Measurements from ENCODE around the genes CLIP4 and CAPN13.

GRCh38 chr2:29114878-29115725, at the start of gene CLIP4:
CLIP4 (plus strand) TSS chr2:29115415.
- PRO-cap: unidirectional peak, plus-strand start at chr2:29115090; unidirectional peak, plus-strand start at chr2:29115117; bidirectional peak, plus-strand start at chr2:29115514, minus-strand start at chr2:29115349
- RAMPAGE, long total RNA, 2 experiments: start-site peak on the plus strand in 1 of 2 experiments, at chr2:29115561-29115658 at its widest, 40 reads per replicate

- PRO-cap: no peak
- RAMPAGE, long total RNA, 2 experiments: no peak in any of the 2 experiments
Observed at GRCh38 chr2:29528690-29529548, 392.5 kb downstream of the ALK start.

- PRO-cap: no peak
- RAMPAGE, long total RNA, 2 experiments: no peak in any of the 2 experiments
Observed at GRCh38 chr2:30149347-30149965, 2.6 kb downstream of the YPEL5 start.

DNA sequence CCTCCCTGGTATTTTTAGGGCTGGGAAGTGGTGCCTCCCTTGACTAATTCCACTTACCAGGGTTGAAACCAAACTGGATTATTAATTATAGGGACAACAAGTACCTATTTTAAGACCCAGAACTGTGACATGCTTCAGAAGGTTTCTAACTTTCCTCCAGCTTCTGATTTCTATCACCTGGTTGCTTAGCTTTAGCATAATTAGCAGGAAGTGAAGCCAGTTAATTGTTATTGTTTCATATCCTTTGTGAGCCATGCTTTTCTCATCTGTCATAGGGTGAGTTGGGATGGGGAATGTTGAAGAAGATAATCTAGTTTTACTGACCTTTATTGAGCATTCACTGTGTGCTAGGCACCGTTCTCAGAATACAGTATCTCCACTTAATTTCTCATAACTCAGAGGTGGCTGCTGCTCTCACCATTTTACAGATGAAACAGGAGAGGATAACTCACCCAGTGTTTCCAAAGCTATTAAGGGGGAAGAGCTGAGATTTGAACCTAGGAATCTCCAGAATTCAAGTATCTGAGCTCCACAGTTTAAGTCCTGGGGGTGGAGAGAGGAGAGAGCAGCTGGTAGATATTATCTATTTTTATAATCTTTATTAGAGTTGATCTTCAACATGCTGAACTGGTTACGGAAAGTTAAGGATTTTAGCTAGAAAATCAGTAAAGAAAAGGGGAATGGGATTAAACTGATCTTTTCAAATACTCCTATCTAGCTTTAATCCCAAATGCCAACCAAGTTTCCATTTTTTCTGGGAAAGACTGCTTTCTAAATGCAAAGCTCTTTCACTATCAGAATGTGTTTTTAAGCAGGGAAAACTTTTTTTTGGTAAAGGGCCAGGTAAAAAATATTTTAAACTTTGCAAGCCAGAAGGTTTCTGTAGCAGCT, 3.4 kb downstream of the YPEL5 start:
- PRO-cap: no peak
- RAMPAGE, long total RNA, 2 experiments: no peak in any of the 2 experiments

- PRO-cap: no peak
- RAMPAGE, long total RNA, 2 experiments: no peak in any of the 2 experiments
Observed at GRCh38 chr2:30161982-30162537, 15.3 kb downstream of the YPEL5 start.

DNA sequence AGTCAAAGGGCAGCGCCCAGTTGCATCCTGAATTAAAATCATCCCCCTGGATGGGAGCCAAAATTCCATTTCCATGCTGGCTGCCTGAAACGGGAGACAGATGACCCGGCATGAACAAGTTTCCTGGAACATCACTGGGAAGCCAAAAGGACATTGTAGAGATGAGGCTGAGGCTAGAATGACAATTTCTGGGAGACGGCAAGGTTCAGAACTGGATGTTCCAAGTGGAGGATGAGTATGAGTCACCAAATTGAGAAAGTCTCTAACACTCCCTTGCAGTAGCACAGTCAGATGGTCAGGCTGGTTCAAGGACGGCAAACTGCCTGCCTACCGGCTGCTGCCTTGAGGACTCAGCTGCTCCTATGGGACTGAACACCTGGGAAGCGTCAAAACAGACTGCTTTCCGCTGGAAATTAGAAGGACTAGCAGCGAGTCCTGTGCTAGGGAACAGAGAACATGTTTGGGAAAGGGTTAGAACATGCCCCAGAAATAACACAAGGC, 31.9 kb downstream of the YPEL5 start:
- PRO-cap: unidirectional peak, plus-strand start at position 290 of the sequence
- RAMPAGE, long total RNA, 2 experiments: no peak in any of the 2 experiments

DNA sequence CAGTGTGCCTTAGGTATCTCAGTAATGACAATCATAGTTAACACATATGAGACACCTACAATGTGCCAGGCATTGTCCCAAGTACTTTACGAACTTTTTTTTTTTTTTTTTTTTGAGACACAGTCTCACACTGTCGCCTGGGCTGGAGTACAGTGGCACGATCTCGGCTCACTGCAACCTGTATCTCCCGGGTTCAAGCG, 17.1 kb upstream of the LBH start:
- PRO-cap: no peak
- RAMPAGE, long total RNA, 2 experiments: no peak in any of the 2 experiments

DNA sequence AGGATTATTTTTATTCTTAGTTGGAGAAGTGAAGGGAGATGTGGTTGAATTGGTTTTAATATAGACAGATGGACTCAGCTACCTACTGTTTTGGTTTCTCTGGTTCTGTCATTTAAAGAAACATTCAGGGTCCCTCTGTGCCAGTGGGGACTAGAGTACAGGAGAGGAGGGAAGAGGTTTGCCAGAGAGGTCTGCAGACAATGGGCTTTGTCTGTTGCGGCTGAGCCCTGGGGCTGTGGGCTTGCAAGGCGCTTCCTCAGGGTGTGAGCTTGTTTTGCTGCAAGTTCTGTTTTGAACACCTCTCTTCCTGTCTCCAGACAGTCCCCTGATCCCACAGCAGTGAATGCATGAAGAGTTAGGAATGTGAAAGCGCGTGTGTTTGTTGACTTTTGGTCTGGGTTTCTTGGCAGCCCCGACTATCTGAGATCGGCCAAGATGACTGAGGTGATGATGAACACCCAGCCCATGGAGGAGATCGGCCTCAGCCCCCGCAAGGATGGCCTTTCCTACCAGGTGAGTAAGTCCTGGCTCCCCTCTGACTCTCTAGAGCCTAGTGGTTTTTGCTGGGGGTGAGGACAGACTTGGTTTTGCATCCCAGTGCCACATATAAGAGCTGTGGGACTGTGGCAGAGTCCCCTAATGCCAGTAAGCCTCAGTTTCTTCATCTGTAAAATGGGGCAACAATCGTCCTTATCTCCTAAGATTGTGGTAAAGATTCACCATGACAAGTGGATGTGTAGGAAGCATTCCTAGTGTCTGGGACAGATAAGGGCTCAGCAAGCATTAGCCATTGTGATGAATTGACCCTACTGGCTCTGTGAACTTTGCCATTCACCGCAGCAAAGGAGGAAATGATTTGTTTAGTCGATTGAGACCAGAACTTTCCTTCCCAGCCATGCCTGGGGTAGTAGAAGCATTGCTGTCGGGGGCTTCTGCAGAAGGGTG, 2.9 kb downstream of the LBH start:
- PRO-cap: unidirectional peak, minus-strand start at position 489 of the sequence
- RAMPAGE, long total RNA, 2 experiments: no peak in any of the 2 experiments

DNA sequence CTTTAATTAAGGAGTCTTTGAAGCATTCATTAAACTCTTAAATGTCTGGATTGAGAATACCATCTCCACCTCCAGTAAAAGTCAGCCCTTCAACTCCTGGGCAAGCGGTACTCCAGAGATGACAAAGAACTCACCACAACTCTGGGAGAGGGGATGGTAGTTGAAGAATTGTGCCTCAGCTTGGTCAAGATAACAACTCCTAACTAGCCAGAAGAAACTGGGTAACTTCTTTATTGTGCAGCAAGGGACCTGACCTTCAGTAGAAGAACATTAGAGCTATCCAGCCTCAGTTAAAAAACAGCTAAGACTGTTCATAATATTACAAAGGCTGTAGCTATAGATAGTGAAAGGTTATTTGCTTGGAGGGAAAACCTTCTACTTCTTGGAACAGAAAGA, 146.1 kb downstream of the CAPN13 start:
- PRO-cap: no peak
- RAMPAGE, long total RNA, 2 experiments: no peak in any of the 2 experiments

DNA sequence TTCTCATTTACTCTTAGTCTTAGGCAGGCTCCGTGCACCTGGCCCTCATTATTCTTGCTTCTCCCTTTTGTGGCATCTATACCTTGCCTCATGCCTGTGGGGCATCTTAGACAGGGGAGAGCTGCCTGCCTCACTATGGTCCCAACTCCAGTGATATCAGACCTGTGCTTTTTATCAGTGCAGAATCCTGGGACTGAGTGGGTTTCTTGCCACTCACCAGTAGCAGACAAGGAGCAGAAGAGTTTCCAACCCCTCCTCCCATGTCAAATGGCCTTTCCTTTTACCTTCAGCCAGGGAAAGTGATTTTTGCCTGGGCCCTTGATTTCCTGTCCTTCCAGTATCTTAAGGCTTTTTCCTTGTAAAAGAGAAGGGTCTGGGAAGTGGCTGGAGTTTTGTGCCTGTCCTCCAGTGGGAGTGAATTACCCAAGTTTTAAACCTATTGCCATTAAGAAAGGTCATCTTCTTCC, 136.4 kb downstream of the CAPN13 start:
- PRO-cap: no peak
- RAMPAGE, long total RNA, 2 experiments: no peak in any of the 2 experiments

DNA sequence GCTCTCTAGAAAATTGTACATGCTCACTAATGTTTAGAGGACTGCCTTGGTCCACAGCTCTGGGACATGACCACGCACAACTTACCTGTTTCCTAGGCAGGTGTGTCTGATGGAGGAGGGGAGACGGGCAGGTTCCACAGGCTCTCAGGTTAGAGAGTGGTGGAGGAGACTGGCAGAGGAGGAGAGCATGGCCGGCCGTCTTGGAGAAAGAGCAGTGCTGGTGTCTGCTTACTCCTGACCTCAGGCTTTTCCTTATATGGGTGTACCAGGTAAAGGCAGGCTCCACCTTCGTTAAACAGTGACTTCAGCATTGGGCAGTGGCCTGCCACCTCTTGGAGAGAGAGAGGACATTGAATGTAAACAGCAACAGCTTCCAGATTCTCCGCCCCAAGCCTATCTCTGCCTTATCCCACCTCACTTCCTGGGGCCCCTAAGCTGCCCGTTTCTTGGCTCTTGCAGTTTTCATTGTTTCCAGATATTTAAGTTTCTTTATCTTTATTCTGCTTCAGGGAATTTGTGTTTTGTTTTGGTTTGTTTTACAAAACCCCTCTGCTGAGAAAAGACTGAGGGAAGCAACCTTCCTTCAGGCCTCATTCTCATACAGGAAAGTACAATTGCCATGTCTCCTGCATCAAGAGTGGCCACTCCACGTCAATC, at the start of gene CAPN13:
TSS of gene CAPN13 (minus strand) at position 230 of the 657 bp plus-strand sequence.
- PRO-cap: bidirectional peak, plus-strand start at position 376 of the sequence, minus-strand start at position 206 of the sequence
- RAMPAGE, long total RNA, 2 experiments: start-site peak on the minus strand in 1 of 2 experiments, centred at position 214 of the sequence, 40 reads per replicate

DNA sequence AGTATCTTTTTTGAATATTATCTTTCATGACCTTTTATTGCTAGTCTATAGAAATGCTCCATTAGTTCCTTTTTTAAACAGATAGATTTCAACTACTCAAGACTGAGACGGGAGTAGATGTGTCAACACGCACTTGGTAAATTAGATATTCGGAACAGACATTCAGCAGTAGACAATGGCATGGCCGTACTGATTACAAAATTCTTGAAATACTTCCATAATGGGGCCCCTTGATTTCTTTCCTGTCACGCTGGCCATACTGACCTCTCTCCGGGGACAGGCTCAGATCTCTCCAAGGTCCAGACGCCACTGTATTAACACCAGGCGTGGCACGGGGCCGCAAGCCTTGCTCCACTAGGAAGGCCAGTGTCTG, 2.5 kb upstream of the EHD3 start:
- PRO-cap: no peak
- RAMPAGE, long total RNA, 2 experiments: no peak in any of the 2 experiments

DNA sequence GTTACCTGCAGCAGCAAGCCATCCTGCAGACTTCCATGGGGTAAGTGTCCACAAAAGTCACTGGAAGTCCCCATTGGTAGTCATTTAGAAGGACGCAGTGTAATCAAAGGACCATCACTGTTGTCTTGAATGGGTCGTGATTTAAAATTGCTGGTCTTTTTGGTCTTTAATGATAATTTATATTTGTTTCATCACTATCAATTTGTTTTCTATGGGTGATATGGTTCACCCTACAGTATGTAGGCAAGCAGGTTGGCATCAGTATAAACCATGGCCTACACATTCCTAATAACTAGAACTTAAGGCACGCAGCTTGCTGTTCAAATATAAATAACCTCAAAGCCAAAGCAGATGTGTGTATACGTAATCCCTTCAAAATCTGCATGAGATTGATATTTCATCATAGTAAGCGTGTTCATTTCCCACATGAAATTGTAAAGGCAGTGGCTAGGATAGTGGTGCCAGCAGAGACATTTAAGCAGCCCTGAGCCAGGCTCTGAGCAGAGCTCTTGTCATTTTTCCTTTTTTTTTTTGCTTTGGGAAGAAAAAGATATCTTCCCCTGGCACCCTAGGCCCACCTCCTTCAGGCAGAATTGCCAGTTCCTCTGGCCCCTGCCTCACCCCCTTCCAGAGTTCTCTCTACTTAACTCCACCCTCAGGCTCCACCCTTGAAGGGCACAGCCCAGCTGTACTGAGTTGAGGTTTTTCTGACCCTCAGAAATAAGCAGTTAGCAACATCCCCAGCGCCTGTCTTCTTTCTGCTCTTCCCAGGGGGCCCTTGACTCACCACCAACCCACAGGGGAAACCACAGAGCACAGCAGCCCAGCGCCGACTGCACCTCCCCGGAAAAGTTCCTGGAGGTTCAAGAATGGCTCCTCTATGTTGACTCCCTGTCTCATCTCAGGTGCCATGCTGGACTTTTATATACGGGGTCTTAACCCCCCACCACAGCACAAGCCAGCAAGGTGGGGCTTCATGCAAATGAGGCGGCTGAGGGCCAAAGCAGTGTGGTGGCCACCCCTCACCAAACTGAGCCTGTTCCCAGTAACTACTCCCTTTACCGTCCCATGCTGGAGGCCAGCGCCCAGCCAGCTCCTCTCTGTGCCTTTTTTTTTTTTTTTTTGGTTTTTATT, 84.5 kb downstream of the EHD3 start:
- PRO-cap: no peak
- RAMPAGE, long total RNA, 2 experiments: no peak in any of the 2 experiments

GRCh38 chr2:31489610-31489860, 75.0 kb upstream of the XDH start:
- PRO-cap: no peak
- RAMPAGE, long total RNA, 2 experiments: no peak in any of the 2 experiments

DNA sequence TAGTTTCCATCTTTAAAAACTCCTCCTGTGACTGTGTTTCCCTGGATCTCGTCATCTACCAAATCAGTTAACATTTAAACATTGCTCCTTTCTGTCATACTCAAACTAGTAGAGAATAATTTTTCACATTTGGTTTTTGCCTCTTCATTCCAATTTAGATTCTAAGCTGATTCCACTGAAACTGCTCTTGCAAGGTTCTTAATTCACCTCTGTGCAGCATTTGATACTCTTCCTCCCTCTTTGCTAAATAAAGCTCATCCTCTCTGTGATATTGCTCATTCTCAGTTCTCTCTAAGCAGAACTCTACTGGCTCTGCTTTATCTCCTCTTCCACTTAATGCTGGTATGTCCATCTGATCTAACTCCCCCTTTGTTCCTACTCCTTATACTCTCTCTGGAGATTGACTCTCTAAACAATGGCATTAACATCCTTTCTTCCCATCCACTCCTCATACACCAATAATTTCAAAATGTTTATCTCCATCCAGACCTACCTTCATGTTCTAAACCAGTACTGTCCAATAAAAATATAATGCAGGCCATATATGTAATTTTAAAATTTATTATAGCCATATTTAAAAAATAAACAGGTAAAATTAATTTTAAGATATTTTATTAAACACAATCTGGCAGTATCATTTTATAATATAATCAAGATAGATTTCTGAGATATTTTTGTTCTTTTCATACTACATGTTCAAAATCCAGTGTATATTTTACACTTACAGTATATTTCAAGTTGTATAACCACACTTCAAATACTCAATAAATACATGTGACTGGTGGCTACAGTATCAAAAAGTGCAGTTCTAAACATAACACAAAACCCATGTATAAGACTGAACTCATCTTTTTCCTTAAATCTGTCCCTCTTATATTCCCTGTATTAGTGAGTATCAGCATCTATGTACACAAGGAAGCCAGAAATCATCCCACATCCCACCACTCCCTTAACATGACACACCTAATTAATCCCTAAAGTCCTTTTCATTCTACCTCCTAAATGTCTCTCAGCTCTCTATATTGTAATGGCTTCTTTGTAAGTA, 131.5 kb downstream of the MEMO1 start:
- PRO-cap: no peak
- RAMPAGE, long total RNA, 2 experiments: no peak in any of the 2 experiments

DNA sequence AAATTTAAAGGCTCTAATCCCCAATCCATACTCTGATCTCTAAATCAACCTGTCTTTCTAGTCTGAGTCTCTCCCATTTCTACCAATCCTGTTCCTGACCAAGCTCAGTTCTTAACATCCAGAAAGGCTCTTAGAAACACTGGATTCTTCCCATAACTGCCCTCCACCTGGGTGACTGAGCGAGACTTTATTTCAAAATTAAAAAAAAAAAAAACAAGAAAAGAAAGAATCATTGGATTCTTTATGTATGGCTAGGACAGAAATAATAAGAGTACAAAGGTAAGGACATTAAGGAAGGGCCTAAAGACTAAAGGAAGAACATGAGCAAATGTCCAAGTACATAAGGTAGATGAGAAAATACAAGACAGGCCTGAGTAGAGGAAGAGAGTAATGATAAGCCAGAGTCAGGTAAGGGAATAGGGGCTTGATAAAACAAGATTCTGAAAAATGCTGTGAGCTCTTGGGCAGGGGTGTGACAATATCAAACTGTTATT, 76.5 kb downstream of the MEMO1 start:
- PRO-cap: no peak
- RAMPAGE, long total RNA, 2 experiments: no peak in any of the 2 experiments

DNA sequence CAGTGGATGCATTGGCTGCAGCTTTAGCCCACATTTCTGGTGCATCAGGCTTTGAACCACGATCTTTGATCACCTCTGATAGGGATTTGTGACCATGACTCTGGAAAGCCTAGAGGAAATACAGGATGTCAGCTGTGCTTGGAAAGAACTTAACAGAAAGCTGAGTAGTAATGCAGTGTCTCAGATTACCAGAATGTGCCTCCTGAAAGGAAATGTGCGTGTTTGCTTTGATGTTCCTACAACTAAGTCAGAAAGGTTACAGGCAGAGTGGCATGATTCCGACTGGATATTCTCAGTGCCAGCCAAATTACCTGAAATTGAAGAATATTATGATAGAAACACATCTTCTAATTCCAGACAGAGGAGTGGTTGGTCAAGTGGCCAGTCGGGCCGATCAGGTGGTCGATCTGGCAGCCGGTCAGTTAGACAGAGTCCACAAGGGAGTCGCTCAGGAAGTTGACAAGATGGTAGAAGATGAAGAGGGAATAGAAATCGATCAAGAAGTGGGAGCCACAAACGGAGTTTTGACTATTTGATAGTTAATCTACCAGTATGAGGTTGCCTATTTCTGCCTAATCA, 37.9 kb downstream of the SLC30A6 start:
- PRO-cap: no peak
- RAMPAGE, long total RNA, 2 experiments: start-site peak on the plus strand in 1 of 2 experiments, centred at position 218 of the sequence, 9 reads per replicate

DNA sequence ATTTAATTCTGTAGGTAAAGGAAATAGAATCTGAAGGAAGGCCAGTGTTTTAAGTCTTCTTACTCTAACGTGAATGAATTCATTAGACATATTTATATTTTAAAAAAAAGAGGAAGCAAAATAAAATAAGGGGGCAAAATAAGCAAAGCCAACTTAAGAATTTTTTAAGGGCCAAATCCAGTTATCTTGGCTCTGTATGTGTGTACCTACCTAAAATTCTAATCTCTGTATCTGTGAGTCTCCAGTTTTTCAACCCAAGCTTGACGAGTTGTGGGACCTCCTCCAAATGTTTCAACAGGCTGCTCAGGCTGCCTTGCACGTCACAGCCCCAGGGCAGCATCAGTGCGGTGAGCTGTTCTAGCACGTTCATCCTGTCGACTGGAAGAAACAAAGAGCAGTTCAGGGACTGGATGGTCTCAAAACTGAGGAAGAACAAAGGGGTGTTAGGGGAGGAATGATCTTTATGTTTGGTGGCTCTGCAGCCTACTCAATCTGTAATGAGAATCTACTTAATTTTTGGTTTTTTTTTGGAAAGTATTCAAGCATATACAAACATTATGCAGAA, 29.4 kb downstream of the NLRC4 start:
- PRO-cap: no peak
- RAMPAGE, long total RNA, 2 experiments: no peak in any of the 2 experiments

DNA sequence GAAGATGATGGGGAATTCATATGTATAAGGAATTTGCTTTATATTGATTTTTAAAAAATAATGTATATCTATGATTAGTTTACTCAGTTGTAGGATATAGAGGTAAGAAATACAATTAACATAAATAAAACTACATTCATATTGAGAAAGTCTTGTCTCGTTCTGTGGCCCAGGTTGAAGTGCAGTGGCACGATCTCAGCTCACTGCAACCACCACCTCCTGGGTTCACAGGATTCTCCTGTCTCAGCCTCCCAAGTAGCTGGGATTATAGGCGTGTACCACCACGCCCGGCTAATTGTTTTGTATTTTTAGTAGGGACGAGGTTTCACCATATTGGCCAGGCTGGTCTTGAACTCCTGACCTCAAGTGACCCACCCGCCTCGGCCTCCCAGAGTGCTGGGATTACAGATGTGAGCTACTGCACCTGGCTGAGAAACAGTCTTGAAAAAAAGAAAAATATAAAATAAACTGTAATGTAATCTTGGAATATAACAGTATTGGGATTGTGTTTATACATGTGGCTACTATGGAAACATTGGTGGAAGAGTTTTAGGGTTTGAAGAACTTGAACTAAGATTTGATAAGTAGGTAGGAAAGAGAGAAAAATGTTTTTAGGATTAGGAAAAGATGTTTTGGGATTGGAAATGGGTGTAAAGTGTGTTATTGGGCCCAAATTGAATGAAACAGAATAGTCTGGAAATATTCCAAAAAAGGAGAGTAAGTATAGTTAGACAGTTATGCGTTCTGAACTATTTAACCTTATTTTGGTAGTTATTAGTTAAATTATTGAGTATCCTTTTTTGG, 115.3 kb downstream of the BIRC6 start:
- PRO-cap: no peak
- RAMPAGE, long total RNA, 2 experiments: no peak in any of the 2 experiments

DNA sequence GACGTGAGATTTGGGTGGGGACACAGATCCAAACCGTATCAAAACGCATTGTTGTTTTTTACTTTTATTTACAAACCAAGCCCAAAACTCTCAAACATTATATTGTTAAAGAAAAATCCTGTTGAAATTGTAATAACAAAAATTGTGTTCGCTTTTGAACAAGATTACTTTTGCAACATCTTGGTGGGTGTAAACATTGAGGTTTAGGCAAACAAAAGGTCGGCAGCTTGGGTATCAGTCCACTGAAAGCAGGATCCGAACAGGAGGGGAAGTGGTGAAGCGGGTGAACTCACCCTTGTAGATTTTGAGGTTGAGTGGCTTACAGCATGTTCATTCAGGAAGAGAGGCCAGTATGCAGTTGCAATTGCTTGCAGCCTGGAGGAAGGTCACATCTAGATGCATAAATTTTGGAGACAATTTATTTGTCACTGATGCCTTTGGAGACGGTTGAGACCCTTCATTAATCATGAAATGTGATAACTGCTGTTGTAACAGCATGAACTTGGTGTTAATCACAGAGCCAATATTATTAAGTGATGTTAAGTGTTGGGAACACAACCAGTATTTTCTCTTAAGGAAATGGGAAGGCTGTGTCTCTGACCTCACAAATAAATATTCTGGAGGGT, 131.0 kb downstream of the LTBP1 start:
- PRO-cap: no peak
- RAMPAGE, long total RNA, 2 experiments: no peak in any of the 2 experiments

All from body of pancreas (tissue), 2 donors.